Right ventricle myocardium (tissue), 1 donor: ENCODE results near the gene LPGAT1.

GRCh38 chr1:210446449-210446838, 117.7 kb downstream of the HHAT start:
- PRO-cap, 2 experiments: no peak in any of the 2 experiments

- PRO-cap, 2 experiments: no peak in any of the 2 experiments
Observed at GRCh38 chr1:211256978-211257758, 2.0 kb upstream of the RCOR3 start.

DNA sequence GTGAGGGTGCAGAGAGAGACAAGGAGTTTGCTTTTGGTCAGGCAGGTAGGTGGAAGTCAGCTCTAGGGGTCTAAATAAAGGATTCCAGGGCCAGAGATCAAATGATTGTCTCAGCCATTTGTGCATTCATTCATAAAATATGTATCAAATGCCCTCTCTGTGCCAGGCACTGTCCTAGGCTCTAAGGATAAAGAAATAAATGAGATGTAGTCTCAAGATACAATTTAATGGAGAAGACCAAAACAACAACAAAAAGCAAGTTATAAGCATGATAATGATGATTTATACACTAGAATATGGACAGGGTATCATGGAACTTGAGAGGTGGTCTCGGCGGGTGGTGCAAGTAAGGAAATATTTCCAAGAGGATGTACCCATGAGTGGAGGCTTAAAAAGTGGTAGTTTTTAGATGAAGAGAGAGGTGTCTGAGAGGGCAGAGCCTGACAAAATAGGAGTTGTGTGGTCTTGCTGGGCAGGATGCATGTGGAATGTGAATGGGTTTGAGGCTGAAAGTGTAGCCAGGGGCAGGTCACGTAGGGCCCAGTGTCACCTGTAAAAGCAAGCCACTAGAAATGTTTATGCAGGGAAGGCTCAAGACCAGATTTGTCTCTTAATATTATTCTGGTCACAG, 41.2 kb downstream of the TRAF5 start:
- PRO-cap, 2 experiments: no peak in any of the 2 experiments

DNA sequence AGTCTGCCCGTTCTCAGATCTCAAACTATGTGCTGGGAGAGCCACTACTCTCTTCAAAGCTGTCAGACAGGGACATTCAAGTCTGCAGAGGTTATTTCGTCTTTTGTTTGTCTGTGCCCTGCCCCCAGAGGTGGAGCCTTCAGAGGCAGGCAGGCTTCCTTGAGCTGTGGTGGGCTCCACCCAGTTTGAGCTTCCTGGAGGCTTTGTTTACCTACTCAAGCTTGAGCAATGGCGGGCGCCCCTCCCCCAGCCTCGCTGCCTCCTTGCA, 81.1 kb downstream of the TRAF5 start:
- PRO-cap, 2 experiments: no peak in any of the 2 experiments

- PRO-cap, 2 experiments: no peak in any of the 2 experiments
Observed at GRCh38 chr1:211469775-211470337, 22.1 kb downstream of the RD3 start.

GRCh38 chr1:211577697-211578453, 1.1 kb downstream of the SLC30A1 start:
- PRO-cap, 2 experiments: peak in 2 of 2 experiments; most common plus-strand start chr1:211577894 (in 1); most common minus-strand start chr1:211577817 (in 1)

DNA sequence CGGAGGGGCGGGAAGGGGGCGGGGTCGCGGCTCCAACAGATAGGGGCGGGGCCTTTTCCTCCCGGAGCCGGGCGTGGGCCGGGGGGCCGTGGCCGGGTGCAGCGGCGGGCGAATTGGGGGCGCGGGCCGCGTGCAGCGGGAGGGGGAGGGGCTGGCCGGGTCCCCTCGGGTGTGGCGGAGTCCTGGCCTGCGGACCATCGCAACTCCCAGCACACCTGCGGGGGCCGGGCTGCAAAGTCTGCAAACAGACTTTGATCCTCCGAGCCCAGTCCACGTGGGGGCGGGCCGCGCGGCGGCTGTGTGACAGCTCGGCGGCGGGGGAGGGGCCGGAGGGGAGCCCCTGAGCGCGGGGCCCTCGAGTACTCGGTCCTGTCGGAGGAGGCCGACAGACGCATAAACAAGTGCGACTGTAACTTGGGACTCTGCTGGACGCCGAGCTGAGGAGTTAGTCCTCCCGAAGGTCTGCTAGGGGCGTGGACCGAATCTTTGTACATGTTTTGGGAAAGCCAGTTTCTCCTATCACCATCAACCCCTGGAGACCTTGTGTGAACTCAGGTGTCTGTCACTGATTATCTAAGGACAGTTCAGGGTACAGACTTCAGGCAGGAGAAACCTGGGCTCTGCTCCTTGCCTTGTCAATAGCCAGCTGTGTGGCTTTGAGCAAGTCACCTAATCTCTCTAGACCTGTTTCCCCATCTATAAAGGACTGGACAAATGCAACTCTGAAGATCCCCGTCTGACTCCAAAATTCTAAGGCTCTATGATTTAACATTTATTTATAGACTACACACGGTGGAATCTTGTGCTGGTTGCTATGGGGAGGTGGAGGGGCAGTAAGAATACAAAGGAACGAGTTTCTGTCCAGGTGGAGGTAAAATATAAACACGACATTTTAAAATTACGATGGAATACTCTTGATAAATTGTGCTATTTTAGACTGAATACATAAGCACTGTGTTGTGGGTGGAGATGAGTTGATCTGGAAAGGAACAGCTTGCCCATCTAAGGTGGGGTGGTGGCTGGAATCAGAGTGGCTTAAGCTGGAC, 717 bp upstream of the SLC30A1 start:
- PRO-cap, 2 experiments: peak in 2 of 2 experiments; most common plus-strand start position 64 of the sequence (in 2); most common minus-strand start position 233 of the sequence (in 1)

GRCh38 chr1:211606806-211607442, 28.0 kb upstream of the SLC30A1 start:
- PRO-cap, 2 experiments: no peak in any of the 2 experiments

DNA sequence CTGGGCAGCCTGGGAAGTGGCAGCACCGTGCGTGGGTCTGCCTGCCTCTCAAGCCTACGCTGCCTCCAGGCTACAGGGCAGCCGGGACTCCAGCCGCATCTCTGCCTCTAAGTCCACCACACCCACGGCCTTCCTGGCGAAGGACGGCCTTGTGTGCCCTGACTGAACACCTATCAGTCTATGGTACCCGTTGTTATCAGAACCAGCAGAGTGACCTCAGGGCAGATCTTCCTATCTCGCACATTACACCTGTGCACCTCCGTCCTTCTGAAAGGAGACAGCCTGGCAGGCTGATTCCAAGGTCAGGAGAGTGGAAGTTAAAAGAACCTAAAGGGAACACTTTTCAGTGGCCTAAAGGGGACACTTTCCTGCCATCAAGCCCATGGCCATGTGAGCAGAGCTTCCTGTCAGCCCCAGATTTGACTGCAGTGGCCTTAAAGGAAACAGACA, 35.7 kb upstream of the SLC30A1 start:
- PRO-cap, 2 experiments: no peak in any of the 2 experiments

DNA sequence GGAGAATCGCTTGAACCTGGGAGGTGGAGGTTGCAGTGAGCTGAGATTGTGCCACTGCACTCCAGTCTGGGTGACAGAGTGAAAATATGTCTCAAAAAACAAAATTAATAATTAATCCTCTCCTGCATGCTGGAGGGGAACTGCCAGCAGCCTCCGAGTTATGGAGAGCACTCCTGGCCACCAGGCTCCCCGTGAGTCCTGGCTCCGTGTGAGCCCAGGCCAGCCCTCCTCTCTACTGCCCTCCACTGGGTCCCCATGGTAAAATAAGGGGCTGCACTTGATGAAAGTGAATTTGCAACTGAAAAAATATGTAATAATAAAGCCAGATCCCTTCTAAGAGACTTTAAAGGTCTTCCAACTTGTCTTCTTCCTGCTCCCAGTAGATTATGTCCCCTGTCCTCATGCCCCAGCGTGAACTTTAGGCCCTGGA, 26.4 kb downstream of the NEK2 start:
- PRO-cap, 2 experiments: no peak in any of the 2 experiments

- PRO-cap, 2 experiments: peak in 2 of 2 experiments; most common plus-strand start chr1:211830906 (in 2); most common minus-strand start chr1:211830338 (in 2)
Observed at GRCh38 chr1:211829956-211831204, at the start of gene LPGAT1. Gene LPGAT1, minus strand, starts transcription at chr1:211830763.

GRCh38 chr1:211903842-211904421, 73.4 kb upstream of the LPGAT1 start:
- PRO-cap, 2 experiments: no peak in any of the 2 experiments

GRCh38 chr1:211925062-211925518, 94.5 kb upstream of the LPGAT1 start:
- PRO-cap, 2 experiments: no peak in any of the 2 experiments

- PRO-cap, 2 experiments: no peak in any of the 2 experiments
Observed at GRCh38 chr1:211928758-211929791, 98.5 kb upstream of the LPGAT1 start.

- PRO-cap, 2 experiments: no peak in any of the 2 experiments
Observed at GRCh38 chr1:212189259-212189913, 95.8 kb upstream of the PPP2R5A start.

- PRO-cap, 2 experiments: no peak in any of the 2 experiments
Observed at GRCh38 chr1:212284342-212284555, 961 bp upstream of the PPP2R5A start.

GRCh38 chr1:212287261-212287749, 2.1 kb downstream of the PPP2R5A start:
- PRO-cap, 2 experiments: no peak in any of the 2 experiments

DNA sequence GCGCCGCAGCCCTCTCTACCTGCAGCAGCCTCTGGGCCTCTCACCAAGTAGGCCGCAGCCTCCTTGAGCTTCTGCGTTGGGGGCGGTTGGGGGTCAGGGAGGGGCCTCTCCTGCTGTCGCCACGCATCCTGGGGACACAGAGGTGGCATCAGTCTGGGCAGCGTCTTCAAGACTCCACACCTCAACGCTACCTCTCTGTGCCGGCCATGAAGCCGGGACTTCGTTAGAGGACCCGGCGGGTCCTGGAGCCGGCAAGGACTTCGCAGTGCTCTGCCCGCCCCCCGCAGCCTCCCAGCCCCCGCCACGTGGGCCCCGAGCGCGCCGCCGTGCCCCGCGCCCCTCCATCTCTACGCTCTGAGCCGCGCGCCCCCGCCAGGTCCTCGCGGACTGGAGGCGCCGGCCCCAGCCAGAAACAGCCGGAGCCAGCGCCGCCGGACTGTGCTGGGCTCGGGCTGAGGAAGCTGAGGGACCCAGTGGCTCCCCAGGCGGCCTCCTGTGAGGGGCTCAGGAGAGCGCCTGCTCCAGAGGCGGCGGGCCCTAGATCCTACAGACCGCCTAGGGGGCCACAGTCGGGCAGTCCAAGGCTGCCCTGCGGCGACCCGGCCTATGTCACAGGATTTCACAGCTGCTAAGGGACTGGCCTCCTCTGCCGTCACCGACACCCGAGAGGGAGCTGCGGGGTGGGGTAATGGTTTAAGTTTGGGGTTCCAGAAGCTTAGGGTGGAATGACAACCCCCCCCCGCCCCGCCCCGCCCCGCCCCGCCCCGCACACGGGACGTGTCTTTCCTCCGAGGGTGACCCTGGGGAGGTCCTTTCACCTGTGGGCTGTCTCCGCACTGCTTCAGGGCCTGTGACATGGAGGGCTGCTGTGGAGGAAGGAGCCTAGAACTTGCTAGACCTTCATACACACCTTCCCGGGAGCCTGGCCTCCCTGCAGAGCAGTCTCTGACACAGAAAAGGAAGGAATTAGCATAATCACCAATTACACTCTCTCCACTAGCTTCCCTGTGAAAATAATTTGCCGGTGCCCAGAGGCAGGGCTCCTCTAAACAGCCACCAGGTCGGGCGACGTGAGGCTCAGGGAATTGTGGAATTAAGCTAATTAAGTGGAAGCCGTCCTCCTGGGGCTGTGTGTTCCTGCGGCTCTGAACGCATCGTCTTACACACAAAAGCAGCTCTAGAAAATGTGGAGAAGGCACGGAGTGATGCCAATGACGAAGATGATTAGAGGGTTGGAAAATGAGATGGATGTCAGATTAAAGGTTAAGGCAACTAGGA, 82.2 kb downstream of the NENF start:
- PRO-cap, 2 experiments: no peak in any of the 2 experiments

GRCh38 chr1:212606458-212607125, 2.0 kb upstream of the ATF3 start:
- PRO-cap, 2 experiments: peak in 2 of 2 experiments; most common plus-strand start chr1:212606988 (in 2); most common minus-strand start chr1:212606922 (in 1)

- PRO-cap, 2 experiments: no peak in any of the 2 experiments
Observed at GRCh38 chr1:212607126-212607911, 1.2 kb upstream of the ATF3 start.